Liver (tissue), 9 donors: ENCODE measurements around the genes ADISSP and CDC25B.

DNA sequence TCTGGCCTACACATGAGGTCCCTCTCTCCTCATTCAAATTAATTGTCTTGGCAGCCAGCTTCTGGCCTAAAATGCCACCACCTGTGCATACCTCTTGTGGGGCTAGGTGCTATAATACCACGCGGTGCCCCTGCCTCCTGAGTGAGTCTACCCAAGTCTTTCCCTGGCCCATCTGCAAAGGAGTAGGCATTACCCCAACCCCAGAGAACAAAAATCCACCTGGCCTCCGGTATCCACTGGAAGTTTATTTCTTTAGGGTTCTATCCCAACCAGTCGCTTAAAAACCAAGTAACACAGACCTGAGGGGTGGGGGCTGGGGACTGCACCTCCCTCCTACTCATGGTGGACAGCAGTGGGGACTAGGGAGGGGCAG is 14.3 kb downstream of the ADISSP start:
- PRO-cap, 5 experiments = no peak in any of the 5 experiments
- RAMPAGE, long total RNA, 2 experiments = no peak in any of the 2 experiments
- RRBS = no CpG with 5 or more reads among the region's 4 CpGs

DNA sequence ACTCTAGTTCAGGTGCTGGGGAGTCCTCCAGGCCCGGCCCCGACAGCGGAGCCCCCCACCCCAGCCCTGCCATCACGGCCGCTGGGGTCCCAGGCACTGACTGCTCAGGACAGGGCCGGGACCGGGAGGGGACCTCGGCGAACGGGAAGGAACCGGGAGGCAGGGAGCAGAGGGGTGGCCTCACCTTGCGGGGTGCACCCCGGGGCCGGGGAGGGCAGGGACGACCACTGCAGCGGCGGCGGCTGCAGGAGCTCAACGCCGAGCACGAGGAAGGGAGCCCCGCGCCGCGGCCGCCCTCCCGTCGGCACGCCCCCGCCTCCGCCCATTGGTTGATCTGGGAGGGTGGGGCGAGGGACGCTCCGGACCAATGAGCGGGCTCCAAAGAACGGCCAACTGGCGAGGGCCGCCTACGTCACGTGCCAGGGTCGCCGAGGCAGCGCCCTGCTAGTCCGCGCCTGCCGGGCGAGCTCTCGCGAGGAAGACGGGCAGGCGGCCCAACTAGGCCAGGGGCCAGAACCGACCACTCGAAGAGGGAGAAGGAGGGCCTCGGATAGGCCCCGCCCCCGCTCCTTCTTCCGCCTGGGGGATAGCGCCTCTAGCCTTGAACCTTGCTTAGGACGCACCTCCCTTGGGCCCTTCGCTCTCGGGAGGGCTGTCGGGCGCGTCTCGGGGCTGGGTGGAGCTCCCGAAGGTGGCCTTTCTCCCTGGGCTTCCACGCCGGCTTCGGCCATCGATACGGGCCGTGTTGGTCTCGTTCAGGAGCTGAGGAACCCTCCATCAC is at the start of gene ADISSP:
Gene ADISSP (minus strand): TSS at position 275 of the 781 bp plus-strand sequence.
- PRO-cap, 5 experiments = peak in 5 of 5 experiments; most common plus-strand start position 475 of the sequence (in 3); most common minus-strand start position 297 of the sequence (in 2)
- RAMPAGE, long total RNA, 2 experiments = no peak in any of the 2 experiments
- RRBS = 2% methylated on average over 16 of the region's 73 CpGs

- PRO-cap, 5 experiments = peak in 4 of 5 experiments; most common plus-strand start chr20:3796322 (in 2); most common minus-strand start chr20:3796156 (in 2)
- RAMPAGE, long total RNA, 2 experiments = start-site peak on the plus strand in 1 of 2 experiments, at chr20:3796438-3796545 at its widest, 34 reads per replicate
- RRBS = 4% methylated on average over 29 of the region's 66 CpGs
Observed at GRCh38 chr20:3796012-3797171, at the start of gene CDC25B. Gene CDC25B, plus strand, starts transcription at chr20:3796310.

- PRO-cap, 5 experiments = no peak in any of the 5 experiments
- RAMPAGE, long total RNA, 2 experiments = no peak in any of the 2 experiments
- RRBS = no CpG with 5 or more reads among the region's 9 CpGs
Observed at GRCh38 chr20:3907444-3908067, 18.4 kb downstream of the PANK2 start.

GRCh38 chr20:3935244-3935862 is 46.2 kb downstream of the PANK2 start:
- PRO-cap, 5 experiments = peak in 3 of 5 experiments; most common plus-strand start chr20:3935638 (in 2); most common minus-strand start chr20:3935481 (in 2)
- RAMPAGE, long total RNA, 2 experiments = no peak in any of the 2 experiments
- RRBS = no CpG with 5 or more reads among the region's 6 CpGs

GRCh38 chr20:4789069-4789578 is 34.3 kb downstream of the RASSF2 start:
- PRO-cap, 5 experiments = no peak in any of the 5 experiments
- RAMPAGE, long total RNA, 2 experiments = no peak in any of the 2 experiments
- RRBS = no CpG with 5 or more reads among the region's 8 CpGs

GRCh38 chr20:4814144-4814603 is 9.2 kb downstream of the RASSF2 start:
- PRO-cap, 5 experiments = peak in 5 of 5 experiments; most common plus-strand start chr20:4814502 (in 3); most common minus-strand start chr20:4814326 (in 4)
- RAMPAGE, long total RNA, 2 experiments = start-site peak on the minus strand in 1 of 2 experiments, at chr20:4814232-4814398 at its widest, 7 to 16 reads per replicate
- RRBS = no CpG with 5 or more reads among the region's 8 CpGs

GRCh38 chr20:4815429-4816141 is 7.8 kb downstream of the RASSF2 start:
- PRO-cap, 5 experiments = peak in 2 of 5 experiments; most common minus-strand start chr20:4815837 (in 2)
- RAMPAGE, long total RNA, 2 experiments = no peak in any of the 2 experiments
- RRBS = no CpG with 5 or more reads among the region's 9 CpGs

- PRO-cap, 5 experiments = peak in 3 of 5 experiments; most common plus-strand start chr20:4922528 (in 3); most common minus-strand start chr20:4922343 (in 3)
- RAMPAGE, long total RNA, 2 experiments = no peak in any of the 2 experiments
- RRBS = no CpG with 5 or more reads among the region's 6 CpGs
Observed at GRCh38 chr20:4922117-4922684, 79.1 kb downstream of the SLC23A2 start.

DNA sequence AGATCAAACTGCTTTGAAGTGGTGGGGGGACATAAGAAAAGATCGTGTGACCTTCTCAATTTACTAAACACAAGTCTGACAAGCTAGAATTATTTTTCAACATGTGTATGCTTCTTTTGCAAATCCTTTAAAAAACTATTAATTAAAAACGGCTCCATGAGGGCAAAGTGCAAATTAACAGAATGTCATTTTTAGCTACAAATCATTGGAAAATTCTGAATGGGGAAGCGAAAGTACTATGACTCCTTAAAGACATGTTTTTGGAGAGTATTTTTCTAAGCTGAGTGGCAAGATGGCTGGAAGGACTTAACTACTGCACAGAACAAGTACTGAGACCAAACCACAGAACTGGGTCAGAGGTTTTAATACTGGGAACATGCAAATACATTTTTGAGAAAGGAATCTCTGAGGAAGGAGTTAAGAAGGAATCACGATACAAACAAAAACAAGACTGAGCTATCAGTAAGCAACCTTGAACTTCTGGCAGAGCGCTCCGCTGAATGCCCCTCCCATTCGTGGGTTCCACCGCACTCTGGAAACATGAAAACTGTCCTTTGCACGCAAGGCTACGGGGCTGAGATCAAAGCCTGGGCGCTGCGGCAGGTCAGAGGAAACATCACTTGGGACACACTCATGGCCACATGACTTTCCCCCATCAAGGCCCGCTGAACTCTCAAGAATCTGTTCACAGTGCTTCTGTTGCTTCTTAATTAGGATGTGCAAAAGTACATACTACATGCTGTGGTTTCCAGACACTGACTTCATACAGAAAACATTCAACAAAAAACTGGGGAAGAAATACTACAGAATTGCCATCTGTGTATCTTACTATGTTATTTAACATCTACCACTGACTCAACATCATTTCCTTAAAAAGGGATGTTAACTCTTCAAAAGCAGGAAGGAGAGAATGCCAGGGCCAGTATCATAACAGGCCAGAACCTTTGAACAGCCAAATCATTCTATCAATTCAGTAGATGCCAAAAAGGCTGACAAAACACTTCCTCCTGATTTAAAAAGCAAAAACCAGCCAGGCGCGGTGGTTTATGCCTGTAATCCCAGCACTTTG is 27.8 kb downstream of the SLC23A2 start:
- PRO-cap, 5 experiments = peak in 5 of 5 experiments; most common plus-strand start position 607 of the sequence (in 4); most common minus-strand start position 453 of the sequence (in 5)
- RAMPAGE, long total RNA, 2 experiments = no peak in any of the 2 experiments
- RRBS = no CpG with 5 or more reads among the region's 15 CpGs

GRCh38 chr20:5077999-5078387 is 34.9 kb downstream of the TMEM230 start:
- PRO-cap, 5 experiments = no peak in any of the 5 experiments
- RAMPAGE, long total RNA, 2 experiments = no peak in any of the 2 experiments
- RRBS = no CpG with 5 or more reads among the region's 3 CpGs

DNA sequence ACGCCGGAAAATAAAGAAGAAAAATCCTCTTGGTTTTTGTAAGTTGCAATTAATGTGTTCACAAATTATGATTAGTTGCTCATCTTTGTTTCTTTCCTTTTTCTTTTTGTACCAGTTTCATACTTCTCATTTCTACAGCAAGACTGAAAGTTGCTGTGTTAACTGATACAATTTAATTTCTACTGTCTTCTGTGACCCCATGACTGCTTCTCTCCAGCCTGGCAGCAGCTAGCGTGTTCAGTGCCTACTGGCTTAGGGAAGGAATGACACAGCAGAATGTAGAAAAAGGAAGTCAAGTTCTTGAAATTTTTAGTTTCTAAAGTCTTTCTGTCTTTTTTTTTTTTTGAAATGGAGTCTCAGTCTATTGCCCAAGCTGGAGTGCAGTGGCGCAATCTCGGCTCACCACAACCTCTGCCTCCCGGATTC is 32.6 kb downstream of the TMEM230 start:
- PRO-cap, 5 experiments = no peak in any of the 5 experiments
- RAMPAGE, long total RNA, 2 experiments = no peak in any of the 2 experiments
- RRBS = no CpG with 5 or more reads among the region's 6 CpGs

GRCh38 chr20:5150659-5151105 is 23.9 kb downstream of the CDS2 start:
- PRO-cap, 5 experiments = peak in 2 of 5 experiments; most common plus-strand start chr20:5150938 (in 2); most common minus-strand start chr20:5150821 (in 2)
- RAMPAGE, long total RNA, 2 experiments = no peak in any of the 2 experiments
- RRBS = no CpG with 5 or more reads among the region's 7 CpGs

DNA sequence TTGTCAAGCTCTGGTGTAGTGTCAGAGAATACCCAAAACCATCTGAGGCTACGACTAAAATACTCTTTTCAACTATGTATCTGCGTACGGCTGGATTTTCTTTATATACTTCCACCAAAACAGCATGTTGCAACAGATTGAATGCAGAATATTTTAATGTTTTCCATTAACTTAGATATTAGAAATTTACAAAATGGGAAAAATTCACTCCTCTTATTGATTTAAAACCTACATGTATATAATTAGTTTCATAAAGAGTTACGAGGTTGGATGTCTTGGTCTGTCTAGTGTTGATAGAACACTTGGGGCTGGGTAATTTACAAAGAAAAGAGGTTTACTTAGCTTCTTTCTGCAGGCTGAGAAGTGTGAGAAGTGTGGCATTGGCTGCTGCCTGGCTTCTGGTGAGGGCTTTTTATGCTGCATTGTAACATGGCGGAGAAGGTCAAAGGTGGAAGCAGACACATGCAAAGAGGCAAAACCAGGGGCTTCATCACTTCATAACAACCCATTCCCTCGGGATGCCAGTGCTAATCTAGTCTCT is 61.6 kb downstream of the CDS2 start:
- PRO-cap, 5 experiments = peak in 1 of 5 experiments; most common plus-strand start position 258 of the sequence (in 1)
- RAMPAGE, long total RNA, 2 experiments = no peak in any of the 2 experiments
- RRBS = no CpG with 5 or more reads among the region's 6 CpGs

DNA sequence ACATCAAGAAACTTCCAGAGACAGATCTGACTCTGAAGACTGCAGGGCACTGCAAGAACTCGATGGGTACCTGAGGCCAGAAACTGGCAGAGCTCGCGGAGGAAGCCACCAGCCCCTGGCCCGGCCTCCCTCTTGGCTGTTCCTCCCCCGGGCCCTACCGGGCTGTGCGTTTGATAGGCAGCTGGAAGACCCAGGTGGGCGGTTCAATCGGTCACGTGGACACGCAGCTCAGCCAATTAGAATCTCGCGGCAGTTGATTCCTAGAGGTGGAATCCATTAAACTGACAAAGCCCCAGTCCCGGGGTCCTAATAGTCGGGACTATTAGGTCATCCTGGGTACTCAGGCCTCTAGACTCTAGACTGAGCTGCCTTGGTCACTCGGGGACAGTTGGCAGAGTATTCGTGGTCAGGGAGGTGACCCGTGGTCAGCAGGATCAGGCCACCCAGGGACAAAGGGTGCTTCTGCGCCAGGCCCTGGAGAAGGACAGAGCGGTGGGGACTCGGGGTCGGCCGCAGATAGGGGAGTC is 139.8 kb downstream of the GPCPD1 start:
- PRO-cap, 5 experiments = no peak in any of the 5 experiments
- RAMPAGE, long total RNA, 2 experiments = no peak in any of the 2 experiments
- RRBS = no CpG with 5 or more reads among the region's 23 CpGs

DNA sequence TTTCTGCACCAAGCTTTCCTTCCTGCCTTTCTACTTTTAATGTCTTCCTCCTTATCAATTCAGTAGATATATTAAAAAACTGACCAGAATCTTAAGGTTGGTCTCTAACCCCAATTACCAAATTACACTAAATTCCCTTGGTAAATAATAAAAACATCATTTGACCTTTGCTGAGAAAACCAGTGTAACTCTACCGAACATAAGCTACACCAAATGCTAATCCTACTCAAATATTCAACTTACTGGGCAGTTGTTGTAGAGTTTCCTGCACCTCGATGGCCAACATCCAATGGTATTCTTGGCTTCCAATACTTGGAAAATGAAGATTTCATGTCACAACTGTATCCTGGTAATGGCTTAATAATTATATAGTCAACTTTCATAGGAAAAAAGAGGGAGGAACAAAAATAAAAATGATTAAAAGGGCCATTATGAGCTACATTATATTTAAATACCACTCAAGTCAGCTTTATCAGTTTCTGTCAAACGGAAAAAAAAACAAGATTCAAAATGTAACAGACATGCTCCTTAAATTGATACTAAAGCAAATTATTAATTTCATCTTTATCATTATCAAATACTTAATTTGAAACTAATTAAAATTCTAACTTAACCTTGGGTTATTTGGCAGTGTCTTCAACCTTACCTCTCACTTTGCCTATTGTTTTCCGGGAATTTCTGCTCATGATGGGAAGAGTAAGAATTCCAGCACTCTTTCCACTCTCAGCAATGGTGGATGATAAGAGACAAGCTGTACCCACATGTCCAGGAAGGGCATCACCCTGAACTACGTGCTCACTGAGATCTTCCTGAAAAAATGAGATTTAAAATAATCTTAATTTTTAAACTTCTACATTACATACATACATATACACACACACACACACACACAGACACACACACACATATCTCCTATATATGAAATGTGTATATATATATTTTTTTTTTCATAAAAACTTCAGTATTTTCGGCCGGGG is 35.3 kb downstream of the GPCPD1 start:
- PRO-cap, 5 experiments = no peak in any of the 5 experiments
- RAMPAGE, long total RNA, 2 experiments = no peak in any of the 2 experiments
- RRBS = no CpG with 5 or more reads among the region's 7 CpGs

GRCh38 chr20:5653144-5653701 is 42.4 kb upstream of the GPCPD1 start:
- PRO-cap, 5 experiments = no peak in any of the 5 experiments
- RAMPAGE, long total RNA, 2 experiments = no peak in any of the 2 experiments
- RRBS = no CpG with 5 or more reads among the region's 4 CpGs

DNA sequence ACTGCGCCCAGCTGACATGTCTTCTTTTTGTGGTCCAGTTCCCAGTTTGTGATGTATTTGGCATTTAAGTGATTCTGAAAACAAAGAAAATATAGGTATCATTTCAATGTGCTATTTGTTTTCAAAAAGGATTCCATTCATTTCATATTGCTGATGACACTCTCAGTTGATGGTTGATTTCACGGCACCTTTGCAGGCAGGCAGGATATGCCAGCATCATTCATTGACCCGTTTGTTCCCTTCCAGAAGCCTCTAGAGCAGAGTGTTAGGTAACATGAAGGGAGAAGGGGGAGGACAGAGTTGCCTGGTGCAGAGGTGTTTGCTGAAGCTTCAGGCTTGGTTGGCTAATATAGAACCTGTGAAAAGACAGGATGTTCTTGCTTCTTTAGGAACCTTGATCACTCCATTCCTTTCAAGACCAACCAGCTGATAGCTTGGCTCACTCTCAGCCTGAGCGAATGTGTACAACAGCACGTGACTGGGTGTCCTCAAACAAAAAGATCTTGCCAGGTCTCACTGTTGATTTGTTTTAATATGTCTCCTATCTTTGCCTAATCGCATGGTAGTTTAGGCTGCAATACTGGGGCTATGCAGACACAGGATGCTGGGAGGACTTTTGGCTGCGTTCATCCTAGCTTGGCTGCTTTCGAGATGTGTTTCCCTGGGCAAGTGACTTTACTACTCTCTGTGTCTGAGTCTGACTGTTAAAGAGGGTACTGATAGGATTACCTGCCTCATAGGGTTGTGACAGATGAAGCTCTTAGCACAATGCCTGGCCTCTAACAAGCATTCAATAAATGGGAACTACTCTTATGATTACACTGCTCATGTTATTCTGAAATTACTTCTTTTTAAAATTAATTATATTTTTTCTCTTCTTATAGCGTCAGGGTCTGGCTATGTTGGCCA is 16.0 kb downstream of the SHLD1 start:
- PRO-cap, 5 experiments = no peak in any of the 5 experiments
- RAMPAGE, long total RNA, 2 experiments = no peak in any of the 2 experiments
- RRBS = no CpG with 5 or more reads among the region's 9 CpGs

DNA sequence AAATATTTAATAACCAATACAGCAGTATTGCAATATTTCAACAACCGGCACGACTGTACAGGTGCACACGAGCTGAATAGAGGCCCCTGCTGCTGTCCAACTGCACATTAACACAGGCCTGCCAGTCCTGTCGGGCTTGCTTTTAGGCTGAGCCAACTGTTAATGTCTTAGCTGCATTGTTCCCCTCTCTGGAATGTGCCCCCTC is 31.6 kb downstream of the SHLD1 start:
- PRO-cap, 5 experiments = no peak in any of the 5 experiments
- RAMPAGE, long total RNA, 2 experiments = no peak in any of the 2 experiments
- RRBS = no CpG with 5 or more reads among the region's 4 CpGs

DNA sequence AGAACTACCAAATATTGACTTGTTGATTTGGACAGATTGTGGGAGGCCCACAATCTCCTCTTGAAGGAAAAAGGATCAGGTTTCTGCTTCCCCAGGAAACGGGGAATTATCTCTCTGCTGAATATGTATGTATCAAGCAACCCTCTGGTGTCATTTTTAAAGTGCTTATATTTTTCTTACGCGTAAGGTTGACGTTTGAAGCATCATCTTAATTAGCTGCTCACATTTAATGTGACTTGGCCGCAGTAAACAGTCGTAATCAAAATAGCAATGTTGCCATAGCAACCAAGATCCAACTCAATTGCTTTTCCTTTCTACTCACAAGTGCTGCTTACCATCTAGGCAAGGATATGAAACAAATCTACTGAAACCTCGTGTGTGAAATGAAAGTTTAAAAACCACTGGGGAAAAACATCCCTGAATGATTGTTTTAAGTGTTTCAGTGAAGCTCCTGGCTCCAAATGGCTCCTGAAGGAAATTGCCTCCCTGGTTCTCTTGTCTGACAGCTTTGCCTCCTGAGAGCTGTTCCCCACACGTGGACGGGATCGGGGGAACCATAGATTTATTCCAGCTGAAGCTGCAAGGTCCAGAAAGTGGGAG is 65.0 kb upstream of the CHGB start:
- PRO-cap, 5 experiments = no peak in any of the 5 experiments
- RAMPAGE, long total RNA, 2 experiments = no peak in any of the 2 experiments
- RRBS = no CpG with 5 or more reads among the region's 10 CpGs